Tongue (tissue), 2 donors: ENCODE results near the gene CDH3.

GRCh38 chr16:68191253-68191722 lies 44.6 kb downstream of the ESRP2 start:
- RAMPAGE, long total RNA = no peak

DNA sequence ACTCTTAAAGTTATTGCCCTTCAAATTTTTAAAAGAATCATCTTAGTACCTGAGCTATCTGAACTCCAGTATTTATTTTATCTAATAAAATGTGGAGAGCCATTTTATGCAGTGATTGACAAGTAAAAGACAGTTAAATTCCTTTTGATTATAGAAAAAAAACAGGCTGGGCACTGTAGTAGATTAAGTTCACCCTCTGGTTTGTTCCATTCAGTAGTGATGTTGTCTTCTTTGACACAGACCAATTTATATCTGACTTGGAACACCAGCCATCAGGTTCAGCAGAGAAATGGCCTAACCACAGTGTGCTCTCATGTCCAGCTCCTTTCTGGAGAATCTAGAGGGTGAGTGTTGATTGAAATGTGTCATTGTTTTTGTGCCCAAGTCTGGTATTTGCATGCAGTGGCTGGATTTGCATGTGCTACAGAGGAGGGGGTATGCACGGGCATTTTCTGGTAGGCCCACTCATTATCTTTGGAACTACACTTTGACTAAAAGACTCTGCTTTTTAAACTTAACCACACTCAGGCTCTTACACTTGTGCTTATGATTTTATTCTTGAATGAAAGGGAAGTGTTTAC lies 21.7 kb downstream of the ESRP2 start:
- RAMPAGE, long total RNA = no peak

GRCh38 chr16:68233256-68233938 lies 2.5 kb downstream of the ESRP2 start:
- RAMPAGE, long total RNA = no peak

DNA sequence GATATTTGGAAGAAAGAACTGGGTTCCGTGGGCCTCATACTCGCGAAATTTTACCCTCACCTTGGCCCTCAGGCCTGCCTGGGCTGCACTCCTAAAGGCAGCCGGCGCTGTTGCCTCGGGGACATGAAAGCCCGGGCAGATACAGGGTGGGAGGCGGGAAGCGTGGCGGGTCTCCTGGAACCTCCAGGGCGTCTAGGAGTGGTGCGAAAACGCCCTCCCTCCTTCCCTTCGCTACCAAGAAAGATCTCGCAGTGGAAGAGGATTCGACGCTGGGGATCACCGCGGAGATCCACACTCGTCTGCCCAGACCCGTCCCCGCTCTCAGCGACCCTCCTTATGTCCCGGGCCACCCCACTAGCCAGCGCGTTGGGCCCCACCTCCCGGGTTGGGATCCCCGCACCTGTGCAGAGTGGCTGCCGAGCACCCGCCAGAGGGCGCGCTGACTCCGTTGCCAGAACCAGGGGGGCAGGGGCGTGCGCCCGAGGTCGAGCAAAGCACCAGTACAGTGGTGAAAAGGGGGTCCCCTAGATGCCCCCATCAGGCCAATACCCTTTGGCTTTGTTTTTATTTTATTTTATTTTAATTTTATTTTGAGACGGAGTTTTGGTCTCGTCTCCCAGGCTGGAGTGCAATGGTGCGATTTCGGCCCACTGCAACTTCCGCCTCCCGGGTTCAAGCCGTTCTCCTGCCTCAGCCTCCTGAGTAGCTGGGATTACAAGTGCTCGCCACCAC lies 3.9 kb upstream of the ESRP2 start:
- RAMPAGE, long total RNA = no peak

DNA sequence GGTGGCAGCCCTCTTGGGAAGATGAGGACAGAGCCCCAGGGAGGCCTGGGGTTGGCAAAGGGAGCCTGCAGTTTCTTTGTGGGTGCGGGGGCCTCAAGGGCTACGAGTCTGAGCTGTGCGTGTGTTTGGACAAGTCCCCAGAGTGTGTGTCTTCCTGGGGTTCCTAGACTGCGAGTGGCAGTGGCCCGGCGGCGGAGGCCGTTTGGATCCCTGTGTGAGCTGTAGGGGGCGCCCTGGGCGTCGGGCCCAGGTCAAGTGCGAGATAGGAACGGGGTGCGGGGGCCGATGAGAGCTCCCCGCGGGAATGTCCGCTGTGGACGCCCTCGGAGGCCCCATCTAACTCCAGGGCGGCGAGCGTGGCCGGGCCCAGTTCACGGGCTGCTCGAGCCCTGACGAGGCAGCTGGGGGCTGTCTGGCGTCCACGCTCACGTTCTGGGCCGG lies 367 bp upstream of the SLC7A6 start:
- RAMPAGE, long total RNA = no peak

DNA sequence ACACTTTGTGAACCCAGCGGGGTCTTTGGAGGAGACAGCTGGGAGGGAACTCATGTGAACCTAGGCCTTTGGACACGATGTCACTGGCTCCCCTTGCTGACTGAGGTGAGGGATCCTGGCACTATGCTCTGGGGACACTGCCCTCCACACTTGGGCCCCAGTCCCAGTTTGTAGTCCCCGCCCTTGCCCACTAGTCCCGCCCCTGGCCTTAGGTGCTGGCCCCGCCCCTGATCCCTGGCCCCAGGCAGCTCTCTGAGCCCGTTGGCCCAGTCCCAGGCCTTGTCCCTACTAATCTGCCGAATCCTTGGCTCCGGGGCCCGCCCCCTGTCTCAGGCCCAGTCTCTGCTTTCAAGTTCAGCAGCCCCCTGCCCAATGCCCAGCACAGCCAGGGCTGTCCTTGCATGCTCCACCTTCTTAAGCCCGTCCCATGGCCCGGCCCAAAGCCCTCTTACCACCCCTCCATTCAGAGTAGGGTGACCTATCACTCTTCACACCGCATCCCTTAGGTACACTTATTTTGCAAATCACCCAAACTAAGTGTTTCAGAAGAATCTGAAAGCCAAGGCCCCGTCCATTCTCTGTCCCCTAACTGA lies 60.9 kb downstream of the SMPD3 start:
- RAMPAGE, long total RNA = no peak

- RAMPAGE, long total RNA = no peak
Observed at GRCh38 chr16:68526082-68526772, 12.9 kb upstream of the ZFP90 start.

DNA sequence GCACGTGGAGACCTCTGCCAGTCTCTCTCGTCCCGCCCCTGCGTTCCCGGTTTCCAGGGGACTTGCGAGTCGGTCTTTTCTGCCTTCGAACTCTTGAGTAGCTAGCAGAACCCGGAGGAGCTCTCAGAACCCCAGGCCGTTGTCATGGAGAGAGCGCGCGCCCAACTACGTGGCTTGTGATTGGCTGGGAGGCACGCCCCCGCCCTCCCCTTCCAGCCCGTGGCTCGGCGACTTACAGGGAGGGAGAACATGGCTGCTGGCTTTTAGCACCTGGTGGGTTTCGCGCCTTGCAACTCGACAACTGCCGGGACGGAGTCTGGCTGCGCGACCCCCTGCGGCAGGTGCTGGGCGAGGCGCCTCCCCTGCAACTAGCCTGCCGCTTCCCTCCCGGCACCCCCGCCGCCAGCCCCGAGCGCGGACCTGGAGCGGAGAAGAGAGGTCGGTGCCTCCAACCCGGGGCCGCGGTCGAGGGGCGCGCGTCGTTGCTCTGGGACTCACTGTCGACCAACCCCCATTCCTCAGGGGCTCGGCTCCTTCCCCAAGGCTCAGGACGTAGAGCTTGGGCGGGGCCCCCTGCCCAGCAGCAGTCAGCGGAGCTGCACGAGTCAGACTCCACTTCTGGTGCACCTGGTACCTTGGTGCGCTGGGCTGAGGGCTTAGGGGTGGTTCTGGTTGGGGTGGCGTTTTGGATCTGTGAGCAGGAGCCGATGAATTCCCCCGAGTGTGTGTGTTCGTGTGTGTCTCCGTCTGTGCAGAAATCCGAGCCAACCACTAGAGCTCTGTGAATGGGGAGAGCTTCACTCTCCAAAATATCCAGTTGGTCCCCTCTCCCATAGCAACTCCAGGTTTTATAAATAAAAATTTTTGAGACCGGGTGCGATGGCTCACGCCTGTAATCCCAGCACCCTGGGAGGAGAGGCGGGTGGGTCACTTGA lies 8.9 kb upstream of the ZFP90 start:
- RAMPAGE, long total RNA = no peak

DNA sequence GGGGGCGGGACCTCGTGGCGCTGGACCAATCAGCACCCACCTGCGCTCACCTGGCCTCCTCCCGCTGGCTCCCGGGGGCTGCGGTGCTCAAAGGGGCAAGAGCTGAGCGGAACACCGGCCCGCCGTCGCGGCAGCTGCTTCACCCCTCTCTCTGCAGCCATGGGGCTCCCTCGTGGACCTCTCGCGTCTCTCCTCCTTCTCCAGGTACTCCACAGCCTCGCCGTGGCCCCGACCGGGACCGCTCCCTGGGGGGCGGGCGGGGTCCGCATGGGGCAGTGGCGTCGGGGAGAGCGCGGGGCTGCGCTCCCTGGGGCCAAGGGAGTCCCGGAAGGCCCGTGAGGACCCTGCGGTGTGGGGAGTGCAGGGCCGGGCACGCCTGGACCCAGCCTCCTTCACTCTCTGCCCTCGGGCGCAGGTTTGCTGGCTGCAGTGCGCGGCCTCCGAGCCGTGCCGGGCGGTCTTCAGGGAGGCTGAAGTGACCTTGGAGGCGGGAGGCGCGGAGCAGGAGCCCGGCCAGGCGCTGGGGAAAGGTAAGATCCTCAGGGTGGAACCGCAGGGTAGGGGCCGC lies at the start of gene CDH3:
Gene CDH3 (plus strand): TSS at position 90 of the 568 bp plus-strand sequence.
- RAMPAGE, long total RNA = no peak

GRCh38 chr16:68841267-68841751 lies 2.0 kb upstream of the TANGO6 start:
- RAMPAGE, long total RNA = no peak

GRCh38 chr16:68985746-68986436 lies 119.6 kb upstream of the HAS3 start:
- RAMPAGE, long total RNA = no peak

- RAMPAGE, long total RNA = no peak
Observed at GRCh38 chr16:69118242-69119450, 13.2 kb downstream of the HAS3 start.

DNA sequence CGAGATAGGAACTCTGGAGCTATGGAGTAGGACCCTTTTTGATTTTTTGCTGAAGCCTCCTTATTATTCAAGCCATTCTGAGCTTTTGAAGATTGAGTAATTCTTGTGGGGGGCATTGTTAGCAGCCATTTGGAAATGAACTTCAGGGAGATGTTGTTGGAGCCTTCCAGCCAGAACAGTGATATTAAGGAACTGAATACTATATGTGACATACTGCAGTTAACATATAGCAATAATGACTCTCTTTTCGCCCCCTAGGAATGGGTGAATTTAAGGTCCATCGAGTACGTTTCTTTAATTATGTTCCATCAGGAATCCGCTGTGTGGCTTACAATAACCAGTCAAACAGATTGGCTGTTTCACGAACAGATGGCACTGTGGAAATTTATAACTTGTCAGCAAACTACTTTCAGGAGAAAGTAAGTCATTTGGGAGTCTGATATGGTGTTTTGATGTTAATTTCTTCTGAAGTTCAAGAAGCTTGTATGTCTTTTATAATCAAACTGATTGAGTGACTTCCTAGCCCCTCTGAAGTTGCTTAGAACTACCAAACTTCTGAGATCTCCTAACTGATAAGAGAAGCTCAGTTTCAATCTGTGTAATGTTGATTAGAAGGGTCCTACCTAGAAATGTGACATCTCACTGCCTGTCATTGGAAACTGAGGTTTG lies 885 bp downstream of the UTP4 start:
- RAMPAGE, long total RNA = no peak

DNA sequence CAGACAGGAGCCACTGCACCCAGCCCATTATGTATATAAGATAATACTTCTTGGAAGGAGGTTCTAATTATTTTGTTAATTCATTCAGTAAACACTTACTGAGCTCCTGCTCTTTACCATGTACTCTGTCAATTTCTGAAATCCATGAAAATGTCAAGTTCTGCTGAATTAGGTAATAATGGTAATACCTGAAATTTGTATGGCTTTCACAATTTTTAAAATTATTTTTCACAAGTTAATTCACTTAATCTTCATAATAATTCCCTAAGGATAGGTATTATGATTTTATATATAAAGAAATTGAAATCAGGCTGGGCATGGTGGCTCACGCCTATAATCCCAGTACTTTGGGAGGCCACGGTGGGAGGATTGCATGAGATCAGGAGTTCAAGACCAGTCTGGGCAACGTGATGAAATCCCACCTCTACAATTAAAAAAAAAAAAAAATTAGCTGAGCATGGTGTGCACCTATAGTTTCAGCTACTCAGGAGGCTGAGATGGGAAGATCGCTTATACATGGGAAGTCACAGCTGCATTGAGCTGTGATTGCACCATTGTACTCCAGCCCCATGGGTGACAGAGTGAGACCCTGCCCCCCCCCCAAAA lies 29.2 kb downstream of the SNTB2 start:
- RAMPAGE, long total RNA = no peak

- RAMPAGE, long total RNA = no peak
Observed at GRCh38 chr16:69343153-69343568, 3.6 kb downstream of the NIP7 start.

GRCh38 chr16:69646764-69647454 lies 79.5 kb downstream of the NQO1 start:
- RAMPAGE, long total RNA = no peak

DNA sequence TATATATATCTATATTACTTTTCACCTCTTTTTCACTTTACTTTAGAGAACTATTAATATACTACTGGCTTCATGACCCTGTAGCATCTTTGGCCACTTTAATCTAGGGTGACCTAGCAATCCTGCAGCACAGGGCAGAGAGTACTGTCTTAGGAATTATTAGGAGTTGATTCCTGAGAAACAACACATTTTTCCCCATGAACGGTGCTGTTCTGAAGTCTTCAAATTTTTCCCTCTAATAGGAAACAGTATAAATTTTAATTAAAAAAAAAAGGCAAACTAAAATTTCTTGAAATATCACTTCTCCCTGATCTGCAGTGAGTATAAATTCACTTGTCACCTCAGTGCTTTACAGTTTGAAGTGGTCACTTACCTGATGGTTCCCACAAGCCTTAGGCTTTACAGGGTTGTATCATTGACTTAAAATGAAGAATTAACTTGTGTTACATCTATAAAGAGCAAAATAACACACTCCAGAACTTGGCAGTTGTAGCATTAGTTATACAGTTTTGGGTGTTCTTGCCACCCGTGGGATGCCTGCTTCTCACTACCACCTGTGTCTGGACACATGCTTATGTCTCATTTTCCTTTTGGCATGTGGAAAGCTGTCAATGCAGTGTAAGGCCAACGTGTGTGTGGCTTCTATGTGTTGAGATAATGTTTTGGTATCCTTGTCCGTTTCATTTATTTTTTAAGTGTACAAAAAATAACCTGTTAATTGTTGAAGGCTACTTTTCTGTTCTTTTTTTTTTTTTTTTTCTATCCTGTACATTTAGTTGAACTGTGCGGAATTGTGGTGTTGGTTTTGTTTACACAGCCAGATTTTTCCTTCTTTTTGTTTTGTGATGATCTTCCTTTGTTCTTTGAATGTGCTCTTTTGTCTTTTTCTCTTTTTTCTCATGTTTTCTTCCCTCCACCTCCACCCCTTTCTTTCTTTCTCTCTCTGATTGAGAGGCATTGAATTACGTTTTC lies 28.9 kb downstream of the NQO1 start:
- RAMPAGE, long total RNA = no peak

- RAMPAGE, long total RNA = no peak
Observed at GRCh38 chr16:69838327-69838931, 76.3 kb downstream of the WWP2 start.

DNA sequence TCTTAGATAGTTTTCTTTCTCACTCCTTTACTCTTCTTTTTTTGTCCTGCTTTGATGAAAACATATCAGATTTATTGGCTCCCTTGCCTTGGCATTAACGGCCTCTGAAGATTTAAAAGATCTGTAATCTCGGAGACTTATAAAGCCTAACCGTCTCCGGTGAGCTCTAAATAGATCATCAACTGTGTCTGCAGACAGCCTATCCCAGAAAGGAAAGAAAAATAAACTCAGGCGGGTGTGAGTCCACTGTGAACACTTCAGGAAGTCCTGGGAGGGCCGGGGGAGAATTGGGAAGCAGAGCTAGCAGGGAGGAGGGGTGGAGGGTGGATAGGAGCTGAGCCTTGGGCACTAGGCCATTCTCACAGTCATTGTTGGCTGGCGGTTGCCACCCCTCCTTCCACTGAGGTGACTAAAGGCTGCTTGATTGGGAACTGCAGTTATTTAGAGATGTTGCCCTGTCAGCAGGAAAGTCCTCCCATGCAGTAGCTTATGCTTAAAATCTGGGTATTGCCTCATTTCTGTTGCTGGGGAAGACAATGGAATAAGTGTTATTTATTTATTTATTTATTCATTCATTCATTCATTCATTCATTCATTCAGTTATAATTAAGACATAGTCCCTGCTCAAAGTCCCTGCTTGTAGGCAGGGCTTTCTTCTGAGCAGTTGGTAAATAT lies 86.9 kb downstream of the WWP2 start:
- RAMPAGE, long total RNA = no peak

DNA sequence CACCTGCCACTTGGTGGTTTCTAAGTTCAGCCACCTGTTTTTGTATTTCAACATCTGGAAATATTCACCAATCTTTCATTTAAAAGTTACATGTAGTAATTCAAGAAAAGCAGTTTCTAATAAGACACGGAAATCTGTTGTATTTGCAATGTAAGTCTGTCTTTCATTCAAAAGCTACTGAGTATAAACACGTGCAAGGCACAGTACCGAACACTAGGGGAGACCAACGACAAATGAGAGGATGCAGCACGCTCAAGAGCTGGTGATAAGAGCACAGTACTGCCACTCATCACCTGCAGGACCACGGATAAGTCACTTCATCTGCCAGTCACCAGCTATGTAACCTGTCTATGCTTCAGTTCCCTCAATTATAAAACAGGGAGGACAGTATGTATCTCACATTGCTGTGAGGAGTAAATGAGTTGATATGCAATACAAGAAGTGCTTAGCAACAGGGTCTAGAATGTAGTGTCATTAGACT lies 67.1 kb downstream of the CLEC18A start:
- RAMPAGE, long total RNA = no peak